ENCODE measurements around a stretch of chr7.

- PRO-cap, result no peak
- RAMPAGE, long total RNA, 4 experiments, result no peak in any of the 4 experiments
Observed at GRCh38 chr7:156725142-156725609, 84.6 kb downstream of the RNF32 start.

GRCh38 chr7:157010961-157011591, 613 bp upstream of the MNX1 start:
- PRO-cap, result unidirectional peak, minus-strand start at chr7:157011075
- RAMPAGE, long total RNA, 4 experiments, result no peak in any of the 4 experiments

- PRO-cap, result no peak
- RAMPAGE, long total RNA, 4 experiments, result start-site peak on the plus strand in 2 of 4 experiments, at chr7:157239179-157239579 at its widest, 5 to 15 reads per replicate
Observed at GRCh38 chr7:157239008-157239695, 97.7 kb upstream of the DNAJB6 start.

DNA sequence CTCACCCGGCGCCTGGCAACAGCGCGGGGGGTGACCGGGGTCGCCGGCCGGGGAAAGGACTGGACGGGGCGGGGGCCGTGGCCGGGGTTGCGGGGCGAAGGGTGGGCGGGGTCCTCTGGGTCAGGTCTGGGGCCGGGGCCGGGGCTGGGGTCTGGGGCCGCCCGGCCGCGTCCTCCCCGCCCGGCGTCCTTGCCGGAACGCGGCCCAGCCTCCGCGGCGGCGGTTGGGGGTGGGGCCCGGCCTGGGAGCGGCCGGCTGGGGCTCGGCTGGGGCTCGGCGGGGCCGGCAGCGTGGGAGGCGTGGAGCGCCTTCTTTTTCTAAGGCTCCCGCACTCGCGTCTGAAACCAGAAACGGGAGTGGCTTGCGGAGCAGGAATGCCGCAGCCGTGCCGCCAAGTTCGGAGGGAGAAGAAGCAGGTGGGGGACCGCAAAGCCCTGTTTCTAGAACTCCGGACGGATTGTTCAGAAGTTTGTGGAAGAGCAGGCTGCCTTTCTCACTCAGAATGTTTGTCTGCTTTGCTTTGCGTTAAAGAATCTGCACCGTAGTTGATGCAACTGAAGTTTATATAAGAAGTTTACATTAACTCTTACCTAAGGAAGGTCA, 510 bp downstream of the DNAJB6 start:
- PRO-cap, result bidirectional peak, plus-strand start at position 347 of the sequence, minus-strand start at position 199 of the sequence
- RAMPAGE, long total RNA, 4 experiments, result no peak in any of the 4 experiments

DNA sequence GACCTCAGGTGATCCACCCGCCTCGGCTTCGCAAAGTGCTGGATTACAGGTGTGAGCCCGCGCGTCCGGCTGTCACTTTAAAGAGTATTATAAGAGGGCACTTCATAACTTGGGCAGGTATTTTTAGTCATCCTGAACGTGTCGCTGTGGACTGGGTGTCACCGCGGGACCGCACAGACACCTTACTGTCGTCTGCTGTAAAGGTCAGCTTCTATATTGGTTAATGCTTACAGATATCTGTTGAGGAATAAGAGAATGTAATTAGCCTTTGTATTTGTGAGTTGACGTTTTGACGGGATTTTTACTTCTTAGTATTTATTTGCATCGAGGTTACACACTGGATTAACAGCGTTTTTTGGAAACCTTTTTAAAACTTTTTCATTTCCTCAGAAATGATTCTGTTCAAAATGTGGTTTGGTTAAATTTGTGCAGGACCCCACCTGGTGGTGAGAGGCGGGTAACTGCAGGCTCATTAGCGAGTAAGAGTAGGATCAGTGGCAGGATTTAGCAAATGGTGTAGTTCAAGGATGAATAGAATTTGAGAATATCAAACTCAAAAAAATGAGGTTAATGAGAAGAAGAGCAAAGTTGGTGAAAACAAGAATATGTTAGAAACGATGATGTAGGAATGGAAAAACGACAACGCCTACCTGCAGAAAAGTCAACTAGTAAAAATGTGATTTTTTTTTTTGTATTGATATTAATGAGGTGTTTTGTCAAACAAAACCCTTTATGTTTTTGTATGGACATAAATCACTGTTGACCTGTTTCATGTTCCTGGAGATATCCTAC, 3.2 kb downstream of the DNAJB6 start:
- PRO-cap, result no peak
- RAMPAGE, long total RNA, 4 experiments, result no peak in any of the 4 experiments

DNA sequence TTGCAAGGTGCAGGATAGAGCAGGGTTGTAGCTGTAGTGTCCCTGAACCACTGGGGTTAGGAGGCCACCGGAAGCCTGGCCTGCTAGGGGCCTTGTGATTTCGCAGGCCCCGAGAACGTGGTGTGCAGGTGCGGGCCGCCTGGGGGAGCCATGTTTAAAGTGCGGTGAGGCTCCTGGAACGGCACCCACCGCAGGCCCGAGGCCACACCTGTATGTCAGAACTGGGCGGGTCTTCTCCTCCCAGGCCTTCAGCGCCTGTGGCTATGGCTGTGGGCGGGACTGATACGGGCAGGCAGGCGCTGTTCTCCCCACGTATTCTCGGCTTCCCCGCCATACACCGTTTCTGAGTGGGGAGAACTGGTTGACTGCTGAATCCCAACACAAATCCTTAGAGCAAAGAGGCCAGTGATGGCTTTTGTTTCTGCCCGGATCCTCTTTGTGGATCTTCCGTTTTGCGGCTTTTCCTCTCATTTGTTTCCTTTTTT, 74.8 kb downstream of the DNAJB6 start:
- PRO-cap, result unidirectional peak, plus-strand start at position 134 of the sequence
- RAMPAGE, long total RNA, 4 experiments, result no peak in any of the 4 experiments

DNA sequence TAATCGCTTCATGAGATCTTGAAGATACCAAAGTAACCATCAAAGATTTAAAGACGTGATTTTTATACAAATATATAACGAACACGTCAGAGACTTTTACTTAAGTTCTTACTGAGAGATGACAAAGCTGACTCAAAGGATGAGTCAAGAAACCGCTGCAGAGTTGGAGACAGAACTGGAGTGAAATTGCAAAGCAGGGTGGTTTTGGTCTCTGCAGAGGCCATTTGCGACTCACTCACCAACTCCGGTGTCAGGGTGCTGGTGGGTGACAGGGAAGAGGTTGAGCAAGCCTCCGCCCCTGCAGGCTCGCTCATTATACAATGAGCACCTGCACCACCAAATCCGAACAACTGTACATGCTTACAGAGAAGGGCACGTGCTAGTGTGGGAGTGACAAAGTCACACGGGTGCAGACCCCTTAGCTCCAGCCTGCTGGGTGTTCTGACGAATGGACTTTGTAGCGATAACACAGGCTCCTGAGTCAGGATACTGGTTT, 75.3 kb downstream of the DNAJB6 start:
- PRO-cap, result no peak
- RAMPAGE, long total RNA, 4 experiments, result no peak in any of the 4 experiments

- PRO-cap, result no peak
- RAMPAGE, long total RNA, 4 experiments, result no peak in any of the 4 experiments
Observed at GRCh38 chr7:157589672-157590302, 253.0 kb downstream of the DNAJB6 start.

DNA sequence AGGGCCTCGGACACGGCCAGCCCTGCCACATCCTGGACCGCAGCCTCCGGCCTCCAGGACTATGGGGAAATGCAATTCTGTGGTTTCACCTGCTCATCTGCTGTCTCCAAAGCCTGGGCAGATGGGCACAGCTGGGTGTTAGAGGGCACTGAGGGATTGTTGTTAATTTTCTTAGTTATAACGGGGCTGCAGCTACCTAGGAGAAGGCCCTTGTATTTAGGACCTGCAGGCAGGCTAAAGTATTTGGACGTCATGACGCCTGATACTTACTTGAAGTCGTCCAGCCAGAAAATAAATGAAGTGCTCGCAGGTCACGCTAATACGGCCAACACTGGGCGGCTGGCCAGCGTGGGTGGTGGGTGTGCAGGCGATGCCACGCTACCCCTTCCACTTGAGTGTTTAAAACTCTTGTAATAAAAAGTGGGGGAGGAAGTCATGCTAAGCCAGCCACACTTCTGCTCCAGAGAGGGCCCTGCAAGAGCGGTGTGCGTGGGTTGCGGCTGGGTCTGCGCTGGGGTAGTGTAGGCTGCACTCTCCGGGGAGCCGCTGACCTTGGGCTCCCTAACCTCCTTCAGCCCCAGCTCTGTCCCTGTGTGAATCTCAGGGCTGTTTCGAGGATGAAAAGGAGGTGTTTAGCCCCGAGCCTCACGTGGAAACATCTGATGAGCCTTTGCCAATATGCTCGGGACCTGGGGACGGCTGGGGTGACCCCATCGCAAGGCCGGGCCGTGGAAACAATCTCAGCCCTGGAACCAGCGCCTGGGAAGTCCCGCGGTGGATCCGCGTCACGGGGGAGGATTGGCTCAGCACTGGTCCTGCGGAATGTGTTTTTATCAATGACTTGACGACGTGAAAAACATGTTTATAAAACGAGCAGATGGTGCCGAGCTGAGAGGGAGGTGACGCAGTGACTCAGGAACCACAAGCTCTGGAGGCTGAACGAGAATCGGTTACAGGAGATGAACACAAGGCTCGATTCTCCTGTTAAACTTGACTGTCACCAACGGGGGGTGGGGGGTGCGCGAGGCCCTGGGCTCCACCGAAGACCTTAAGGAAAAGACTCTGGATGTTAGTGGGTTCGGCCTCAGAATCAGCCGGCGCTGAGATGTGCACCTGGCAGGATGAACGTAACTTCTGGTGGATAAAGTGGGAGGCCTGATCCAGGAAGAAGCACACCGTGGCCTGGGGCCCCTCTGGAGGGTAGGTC, 278.4 kb downstream of the DNAJB6 start:
- PRO-cap, result no peak
- RAMPAGE, long total RNA, 4 experiments, result no peak in any of the 4 experiments

GRCh38 chr7:158055531-158056526, 531.8 kb downstream of the PTPRN2 start:
- PRO-cap, result no peak
- RAMPAGE, long total RNA, 4 experiments, result no peak in any of the 4 experiments

DNA sequence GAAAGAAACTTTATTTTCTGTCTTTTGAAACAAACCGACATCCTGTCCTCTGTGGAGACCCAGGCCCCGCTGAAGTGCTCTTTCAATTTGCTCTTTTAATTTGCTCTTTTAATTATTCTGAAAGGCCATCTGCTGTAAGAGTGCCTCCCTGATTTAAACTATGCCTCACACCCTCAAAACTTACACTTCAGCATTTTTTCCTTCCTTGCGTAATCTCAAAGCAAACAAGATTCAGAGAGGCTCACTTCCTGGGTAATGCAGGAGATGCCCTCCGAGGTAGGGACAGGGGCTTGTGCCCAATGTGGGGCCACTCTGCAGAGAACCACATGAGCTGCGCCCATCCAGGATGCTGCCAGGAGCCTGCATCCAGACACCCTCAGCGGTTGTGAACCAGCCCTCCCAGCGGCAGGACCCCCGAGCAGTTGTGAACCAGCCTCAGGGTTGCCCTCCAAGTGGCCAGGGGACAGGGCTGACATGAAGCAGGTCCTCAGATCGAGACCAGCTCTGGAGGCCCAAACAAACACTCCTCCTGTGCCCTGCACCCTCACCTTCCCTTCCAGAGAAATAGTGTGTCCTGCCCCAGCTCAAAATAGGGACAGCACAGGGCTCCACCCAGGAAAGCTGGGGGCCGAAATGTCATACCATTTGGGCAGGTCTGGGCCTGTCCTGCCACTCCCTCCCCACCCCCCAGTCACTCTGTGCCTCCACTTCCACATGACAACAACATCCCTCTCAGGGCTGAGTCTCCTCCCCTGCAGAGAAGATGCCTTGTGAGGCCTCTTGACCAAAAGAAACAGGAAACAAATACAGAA, 190.4 kb downstream of the PTPRN2 start:
- PRO-cap, result no peak
- RAMPAGE, long total RNA, 4 experiments, result no peak in any of the 4 experiments

GRCh38 chr7:158473286-158473722, 114.3 kb downstream of the PTPRN2 start:
- PRO-cap, result no peak
- RAMPAGE, long total RNA, 4 experiments, result no peak in any of the 4 experiments

DNA sequence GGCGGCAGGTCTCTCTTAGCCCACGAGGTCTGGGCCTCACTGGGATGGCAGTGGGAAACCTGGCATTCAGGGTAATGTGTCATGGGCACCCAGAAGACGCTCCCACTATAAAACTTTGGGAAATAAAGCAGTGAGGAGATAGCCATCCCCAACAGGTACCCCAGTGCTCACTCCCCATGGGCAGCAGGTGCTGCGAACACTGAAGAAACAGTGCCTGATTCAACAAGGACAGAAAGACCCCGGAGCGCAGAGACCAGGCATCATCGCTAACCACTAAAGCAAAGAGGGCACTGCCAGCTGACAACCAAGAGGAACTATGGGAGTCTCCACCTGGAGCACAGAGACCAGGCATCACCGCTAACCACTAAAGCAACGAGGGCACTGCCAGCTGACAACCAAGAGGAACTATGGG, 14.5 kb upstream of the PTPRN2 start:
- PRO-cap, result no peak
- RAMPAGE, long total RNA, 4 experiments, result no peak in any of the 4 experiments

GRCh38 chr7:158759028-158759603, 54.5 kb upstream of the NCAPG2 start:
- PRO-cap, result no peak
- RAMPAGE, long total RNA, 4 experiments, result no peak in any of the 4 experiments

- PRO-cap, result no peak
- RAMPAGE, long total RNA, 4 experiments, result start-site peak on the minus strand in 1 of 4 experiments, at chr7:158814604-158815112 at its widest, 10 reads per replicate
Observed at GRCh38 chr7:158814320-158815119, 14.8 kb downstream of the ESYT2 start.

DNA sequence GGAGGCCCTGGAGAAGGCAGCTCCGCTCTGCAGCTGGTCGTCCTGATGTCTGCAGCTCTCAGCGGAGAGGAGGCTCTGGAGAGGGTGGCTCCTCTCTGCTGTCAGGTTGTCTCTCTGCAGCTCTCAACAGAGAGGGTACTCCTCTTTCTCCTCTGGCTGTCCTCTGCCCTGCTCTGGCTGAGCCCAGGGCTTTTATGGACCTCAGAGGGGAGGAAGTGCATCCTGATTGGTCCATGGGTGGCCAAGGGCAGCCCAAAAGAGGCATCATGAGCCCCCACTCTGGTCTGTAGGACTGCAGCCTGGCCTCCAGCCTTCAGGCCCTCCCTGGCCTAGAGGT, 6.8 kb upstream of the DYNC2I1 start:
- PRO-cap, result no peak
- RAMPAGE, long total RNA, 4 experiments, result no peak in any of the 4 experiments

- PRO-cap, result no peak
- RAMPAGE, long total RNA, 4 experiments, result no peak in any of the 4 experiments
Observed at GRCh38 chr7:159027575-159028401, 116.9 kb downstream of the VIPR2 start.

DNA sequence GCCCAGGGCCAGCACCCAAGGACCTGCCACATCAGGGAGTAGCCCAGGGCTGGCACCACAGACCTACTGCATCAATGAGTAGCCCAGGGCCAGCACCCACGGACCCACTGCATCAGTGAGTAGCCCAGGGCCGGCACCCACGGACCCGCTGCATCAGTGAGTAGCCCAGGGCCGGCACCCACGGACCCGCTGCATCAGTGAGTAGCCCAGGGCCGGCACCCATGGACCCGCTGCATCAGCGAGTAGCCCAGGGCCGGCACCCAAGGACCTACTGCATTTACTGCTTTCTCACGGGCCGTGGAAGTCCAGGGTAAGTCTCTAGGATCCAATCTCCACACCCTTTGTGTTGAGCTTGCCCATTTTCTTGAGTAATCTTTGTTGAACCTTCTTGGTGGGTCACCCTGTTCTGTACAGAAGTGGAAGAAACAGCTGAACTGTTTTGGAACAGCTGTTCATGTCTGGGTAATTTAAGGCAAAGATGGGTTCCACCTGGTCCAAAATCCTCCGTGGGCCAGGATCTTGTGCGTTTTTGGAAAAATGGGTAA, 69.0 kb downstream of the VIPR2 start:
- PRO-cap, result no peak
- RAMPAGE, long total RNA, 4 experiments, result no peak in any of the 4 experiments